ENCODE data around the gene FOXP1.

GRCh38 chr3:71102611-71103532 is 480.7 kb downstream of the FOXP1 start:
- PRO-cap, result no peak

- PRO-cap, result no peak
These were observed 442.2 kb downstream of the FOXP1 start for GRCh38 chr3:71141314-71141777.

DNA sequence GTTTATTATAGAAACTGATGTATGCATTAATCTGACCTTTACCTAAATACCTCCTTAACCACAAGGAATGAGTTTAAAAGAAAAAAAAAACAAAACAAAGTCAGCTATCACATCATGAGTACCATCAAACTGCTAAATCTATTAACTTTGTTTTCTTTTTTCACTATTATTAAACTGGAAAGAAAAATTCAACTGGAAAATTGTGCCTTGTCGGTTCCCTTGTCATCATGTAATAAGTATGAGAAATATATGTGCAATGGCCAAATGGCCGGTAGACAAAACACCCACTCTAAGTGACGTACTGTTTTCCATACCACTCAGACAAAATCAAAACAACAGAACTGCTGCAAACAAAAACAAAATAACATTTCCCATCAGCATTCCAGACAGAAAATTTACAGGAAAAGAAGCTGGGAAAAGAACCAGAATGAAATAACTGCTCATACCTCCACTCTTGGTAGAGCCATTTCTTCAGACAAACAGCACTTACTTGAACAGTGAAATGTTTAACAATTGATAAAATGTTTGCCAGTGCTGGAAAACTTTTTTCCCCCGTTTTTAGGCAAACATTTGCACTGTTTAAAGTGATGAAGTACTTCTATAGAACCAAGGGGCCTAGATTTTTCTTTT is 415.2 kb downstream of the FOXP1 start:
- PRO-cap, result no peak

DNA sequence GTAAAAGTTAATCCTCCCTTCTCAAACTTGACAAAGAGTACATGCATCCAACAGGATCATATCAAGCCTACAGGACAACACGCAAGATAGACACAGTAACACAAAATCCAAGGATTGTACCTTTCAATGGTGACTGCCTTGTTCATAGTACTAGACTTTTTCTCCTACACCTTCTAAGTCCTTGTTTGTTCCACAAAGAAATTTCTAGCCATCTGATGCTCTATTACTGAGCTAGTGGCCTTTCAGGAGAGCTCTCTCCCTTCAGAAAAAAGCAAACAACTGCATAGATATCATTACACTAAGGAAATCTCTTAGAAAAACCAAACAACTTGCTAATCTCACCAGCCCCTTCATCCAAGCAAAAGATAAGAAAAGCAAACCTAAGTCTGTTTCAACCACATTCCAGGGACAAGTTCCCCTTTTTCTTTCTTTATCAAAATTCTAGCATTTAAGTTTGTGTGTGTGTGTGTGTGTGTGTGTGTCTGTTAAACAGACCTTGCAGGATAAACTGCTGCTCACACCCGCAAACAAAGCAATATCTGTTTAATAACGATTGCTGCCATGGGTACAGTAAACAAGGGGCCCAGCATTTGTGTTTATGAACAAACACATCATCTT is 375.3 kb downstream of the FOXP1 start:
- PRO-cap, result no peak

GRCh38 chr3:71219012-71219814 is 364.3 kb downstream of the FOXP1 start:
- PRO-cap, result no peak

- PRO-cap, result no peak
These were observed 293.1 kb downstream of the FOXP1 start for GRCh38 chr3:71290443-71290910.

DNA sequence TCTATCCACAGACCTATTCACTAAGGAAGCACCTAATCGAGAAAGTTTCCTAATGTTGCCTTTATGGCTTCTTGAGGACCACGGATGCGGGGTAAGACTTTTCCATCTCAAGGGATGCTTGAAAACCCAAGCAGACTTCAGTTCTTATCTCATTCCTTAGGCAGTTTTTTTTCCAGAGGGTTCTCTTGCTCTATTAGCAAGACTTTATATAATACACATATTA is 237.1 kb downstream of the FOXP1 start:
- PRO-cap, result no peak

GRCh38 chr3:71358990-71359571 is 224.4 kb downstream of the FOXP1 start:
- PRO-cap, result no peak

DNA sequence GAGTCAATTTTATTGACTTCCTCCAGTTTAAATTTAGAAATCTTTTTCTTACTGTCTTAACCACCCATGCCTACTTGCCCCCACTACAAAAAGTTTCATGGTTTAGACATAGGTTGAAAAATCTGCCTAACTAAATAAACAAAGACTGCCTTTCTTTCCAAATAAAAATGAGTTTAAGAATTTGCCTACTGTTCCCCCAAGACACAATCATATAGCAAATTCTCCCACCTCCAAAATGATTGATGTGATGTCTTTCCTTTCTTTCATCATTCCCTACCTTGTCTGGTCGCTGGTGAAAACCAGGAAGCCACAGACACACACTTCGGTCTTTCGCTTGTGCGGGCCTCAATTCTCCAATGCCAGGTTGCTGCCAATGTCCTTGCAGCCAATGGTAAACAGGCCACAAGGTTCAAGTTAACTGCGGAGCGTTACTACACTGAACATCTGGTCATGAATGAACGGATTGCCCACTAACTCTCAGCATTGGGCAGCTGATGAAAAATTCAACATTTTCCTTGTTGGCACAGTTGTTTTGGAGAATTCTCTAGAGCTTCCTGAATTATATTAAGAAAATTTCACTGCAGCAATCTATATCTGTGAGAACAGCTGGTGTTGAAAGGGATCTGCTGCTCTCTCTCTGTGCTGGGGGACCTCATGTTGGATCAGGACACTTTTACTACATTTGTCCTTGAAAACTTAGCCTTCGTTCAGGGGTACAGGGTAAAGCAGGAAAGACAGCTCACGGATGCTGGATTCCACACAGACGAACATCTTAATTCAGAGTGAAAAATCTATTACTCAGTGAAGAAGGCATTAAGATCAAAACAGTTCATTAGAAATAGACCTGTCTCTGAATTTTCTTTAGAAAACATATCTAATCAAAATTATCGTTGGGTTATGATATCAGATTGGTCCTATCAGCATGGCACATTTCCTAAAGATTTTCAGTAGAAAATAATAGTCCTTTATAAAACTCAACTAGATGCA is 192.0 kb downstream of the FOXP1 start:
- PRO-cap, result no peak

GRCh38 chr3:71416703-71417451 is 166.7 kb downstream of the FOXP1 start:
- PRO-cap, result no peak

- PRO-cap, result no peak
These were observed 104.8 kb downstream of the FOXP1 start for GRCh38 chr3:71478545-71479218.

DNA sequence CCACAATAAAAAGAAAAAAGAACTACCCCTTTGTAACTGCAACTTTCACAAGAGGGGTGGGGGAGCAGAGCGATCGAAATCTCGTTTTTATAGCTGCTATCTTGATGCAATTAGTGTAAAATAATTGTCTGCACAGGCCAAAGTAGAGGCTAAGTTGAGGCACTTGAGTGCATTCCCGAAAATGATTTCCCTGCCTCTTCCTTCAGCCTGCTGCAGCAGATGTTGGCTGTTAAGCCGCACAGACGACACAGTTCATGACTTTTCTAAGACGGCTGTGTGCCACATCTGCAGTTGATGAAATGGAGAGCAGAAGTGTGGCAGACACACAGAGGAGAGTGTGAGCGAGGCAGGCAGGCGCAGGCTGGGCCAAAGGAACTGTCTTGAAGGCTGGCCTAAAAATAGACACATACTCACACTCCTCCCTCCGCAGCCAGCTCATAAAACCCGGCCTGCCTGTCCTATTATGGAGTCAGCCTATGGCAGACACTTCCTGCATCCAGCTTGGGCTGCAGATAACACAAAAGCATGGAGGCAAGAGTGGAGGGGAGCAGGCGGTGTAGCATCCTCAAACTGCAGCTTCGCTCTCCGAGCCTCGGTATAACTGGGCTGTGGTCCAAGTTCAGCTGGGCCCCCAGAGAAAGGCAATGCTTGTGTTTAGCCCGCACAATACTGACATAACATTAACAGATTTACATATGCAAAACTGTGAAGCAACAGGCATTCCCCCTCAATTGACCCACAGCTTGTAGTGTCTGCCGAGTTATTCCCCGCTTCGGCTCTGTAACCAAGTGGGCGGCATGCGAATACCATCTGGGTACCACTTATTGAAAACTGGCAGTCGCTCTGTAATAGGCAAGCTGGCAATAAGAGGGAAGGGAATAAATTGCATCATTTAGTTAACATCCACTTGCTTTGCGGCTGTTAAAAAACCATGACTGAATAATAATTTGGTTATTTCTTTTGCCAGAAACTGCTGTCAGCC is 40.9 kb downstream of the FOXP1 start:
- PRO-cap, result no peak

DNA sequence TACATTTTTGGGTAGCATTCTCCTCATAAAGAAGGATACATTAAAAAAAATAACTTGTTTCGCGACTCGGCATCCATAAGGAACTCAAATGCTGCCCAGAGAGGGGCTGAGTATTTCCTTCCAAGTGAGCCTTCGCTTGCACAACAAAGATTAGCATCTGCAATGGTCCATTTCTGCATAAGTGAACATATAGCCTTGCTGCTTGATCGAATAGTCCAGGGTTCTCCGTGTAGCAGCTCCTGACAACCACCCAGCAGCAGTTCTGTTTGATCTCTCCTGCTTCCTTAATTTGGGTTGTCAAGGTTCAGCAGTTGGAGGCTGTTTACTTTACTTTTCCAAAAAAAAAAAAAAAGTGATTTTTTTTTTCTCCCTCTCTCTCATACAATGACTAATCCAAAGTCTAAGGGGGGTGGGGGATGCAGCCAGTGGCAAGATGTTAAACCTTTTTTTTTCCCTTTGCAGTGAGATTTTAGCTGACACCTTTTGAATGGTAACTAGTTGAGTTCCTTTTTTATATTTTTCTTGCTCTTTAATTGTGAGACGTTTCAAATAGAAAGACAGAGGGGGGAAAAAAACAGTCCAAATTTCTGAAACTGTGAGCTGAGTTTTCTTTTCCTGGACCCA is 3.6 kb downstream of the FOXP1 start:
- PRO-cap, result unidirectional peak, minus-strand start at position 278 of the sequence

DNA sequence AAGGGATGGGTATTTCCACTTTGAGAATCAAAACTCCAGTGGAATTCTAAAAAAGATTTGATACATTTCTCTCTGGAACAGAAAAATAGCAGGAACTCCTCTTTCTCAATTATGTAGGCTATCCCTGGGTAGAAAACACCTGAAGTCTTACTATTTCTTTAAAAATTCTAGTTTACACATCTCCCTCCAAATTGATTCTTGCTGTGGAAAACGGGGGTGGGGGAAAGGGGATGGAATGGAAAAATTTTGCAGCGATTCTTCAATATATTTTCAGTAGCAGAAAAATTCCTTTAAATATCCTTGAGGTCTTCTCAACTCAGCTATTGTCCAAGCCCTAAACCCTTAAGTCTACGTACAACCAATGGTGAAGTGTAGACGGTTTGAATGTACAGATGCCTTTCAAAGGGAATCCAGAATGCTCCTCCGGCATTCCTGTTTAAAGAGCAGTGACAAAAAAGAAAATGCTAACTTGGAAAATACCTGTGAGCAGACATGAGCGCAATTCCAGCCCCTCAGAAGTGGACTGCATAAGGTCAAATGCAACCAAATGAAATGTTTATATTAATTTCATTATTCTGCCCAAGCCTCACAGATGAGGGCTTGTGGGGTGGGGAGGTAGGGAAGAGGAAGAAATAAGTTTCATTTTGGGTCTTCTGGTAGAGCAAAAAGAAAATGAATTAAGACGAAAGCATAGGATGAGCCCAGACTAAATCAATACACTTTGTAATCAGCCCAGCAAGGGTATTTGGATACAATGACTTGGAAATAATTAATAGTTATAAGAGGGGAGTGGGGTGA is 2.9 kb downstream of the FOXP1 start:
- PRO-cap, result no peak

- PRO-cap, result bidirectional peak, plus-strand start at chr3:71583370, minus-strand start at chr3:71583256; bidirectional peak, plus-strand start at chr3:71583799, minus-strand start at chr3:71583663
These were observed at the start of gene FOXP1 for GRCh38 chr3:71583050-71583871. Gene FOXP1, minus strand, starts transcription at chr3:71583728.

- PRO-cap, result no peak
These were observed 845 bp downstream of the GPR27 start for GRCh38 chr3:71754176-71755223.

GRCh38 chr3:72097017-72097728 is 312.2 kb upstream of the PROK2 start:
- PRO-cap, result no peak

DNA sequence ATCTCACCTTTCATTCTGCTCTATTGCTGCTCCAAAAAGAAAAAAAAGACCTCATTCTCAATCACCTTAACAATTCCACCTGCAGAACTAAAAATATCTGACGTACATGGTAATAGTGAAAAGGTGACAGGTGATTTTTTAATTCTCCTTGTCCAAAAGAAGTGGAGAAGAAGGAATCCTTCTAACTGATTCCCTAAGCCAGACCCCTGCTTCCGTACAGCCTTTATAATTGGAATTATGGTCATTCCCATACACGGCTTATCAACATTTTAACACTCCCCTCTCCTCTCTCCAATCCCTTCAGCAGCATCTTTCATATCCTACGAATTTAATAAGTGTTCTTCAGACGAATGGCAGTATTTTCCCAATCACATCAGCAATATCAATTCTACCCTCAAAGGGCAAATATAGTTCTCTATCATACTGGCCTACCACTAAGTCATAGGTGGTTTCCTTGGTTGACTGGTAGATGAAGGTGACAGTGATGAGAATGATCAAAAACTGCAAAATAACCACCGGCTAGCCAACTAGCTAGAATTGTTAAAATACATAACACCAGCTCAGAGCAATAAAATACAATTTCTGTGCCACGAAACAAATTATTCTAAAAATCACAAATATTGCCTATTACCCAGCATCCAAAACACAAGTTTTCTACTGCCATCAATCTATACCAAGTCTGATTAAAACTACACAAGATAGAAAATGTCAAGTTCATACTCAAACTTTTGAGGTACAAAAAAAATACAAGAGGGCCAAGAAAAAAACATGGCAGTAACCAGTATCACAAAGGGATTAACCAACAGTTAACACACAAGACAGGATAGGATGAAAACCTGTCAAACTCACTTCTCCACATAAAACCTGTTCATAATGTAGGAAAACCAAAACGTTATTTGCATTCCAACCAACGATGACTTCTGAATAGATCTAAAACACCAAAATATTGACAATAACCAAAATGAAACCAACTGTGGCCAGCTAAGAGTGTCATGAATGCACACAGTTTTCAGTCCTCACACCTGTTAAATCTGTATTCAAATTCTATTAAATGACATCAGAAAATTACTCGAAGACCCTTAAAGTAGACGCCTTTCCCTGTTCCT is 404.3 kb downstream of the SHQ1 start:
- PRO-cap, result no peak

DNA sequence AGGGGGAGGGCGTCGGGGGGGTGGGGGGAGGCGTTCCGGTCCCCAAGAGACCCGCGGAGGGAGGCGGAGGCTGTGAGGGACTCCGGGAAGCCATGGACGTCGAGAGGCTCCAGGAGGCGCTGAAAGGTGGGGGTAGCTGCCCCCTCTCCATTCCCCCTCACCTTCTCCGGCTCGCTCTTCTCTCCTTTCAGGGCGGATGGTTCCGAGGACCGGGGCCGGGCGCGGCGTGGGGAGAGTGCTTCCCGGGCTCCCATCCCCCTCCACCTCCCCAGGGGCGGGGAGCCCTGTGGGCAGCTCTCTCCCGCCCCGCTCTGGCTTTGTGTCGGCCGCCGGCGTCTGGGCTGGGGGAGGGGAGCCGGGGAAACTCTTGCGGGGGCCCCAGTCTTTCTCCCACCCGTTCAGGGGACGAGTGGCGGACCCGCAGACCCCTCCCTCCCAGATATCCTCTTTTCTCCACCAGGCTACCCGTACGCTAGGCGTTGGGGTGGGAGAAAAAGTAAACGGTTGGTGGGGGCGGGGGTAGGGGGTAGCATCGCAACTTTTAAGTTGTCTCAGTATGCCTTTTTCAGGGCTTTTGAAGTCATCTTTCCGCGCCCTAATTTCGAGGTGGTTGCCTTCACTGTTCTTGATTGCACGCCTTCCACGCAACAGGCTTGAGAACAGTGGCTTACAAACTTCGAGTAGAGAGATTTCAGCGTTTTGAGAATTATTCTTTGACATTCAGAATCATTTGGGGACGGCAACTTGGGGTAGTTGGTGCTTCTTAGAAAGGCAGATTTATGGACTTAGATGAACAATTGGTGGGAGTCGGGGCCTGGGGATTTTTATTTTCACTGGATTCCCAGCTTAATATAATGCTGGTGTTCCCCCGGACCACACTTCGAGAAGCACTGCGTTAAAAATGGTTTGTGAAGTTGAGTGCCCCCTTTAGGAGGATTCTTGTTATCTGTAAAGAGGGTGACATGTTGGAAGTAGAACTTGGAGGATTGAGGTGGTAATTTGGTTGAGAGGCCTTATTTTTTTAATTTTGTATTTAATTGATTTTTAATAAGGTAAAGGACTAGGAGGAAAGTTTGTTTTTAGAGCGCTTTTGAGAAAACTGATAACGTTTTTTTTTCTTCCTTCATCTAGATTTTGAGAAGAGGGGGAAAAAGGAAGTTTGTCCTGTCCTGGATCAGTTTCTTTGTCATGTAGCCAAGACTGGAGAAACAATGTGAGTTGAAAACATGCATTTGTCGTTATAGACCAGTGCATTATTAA is 765 bp downstream of the PPP4R2 start:
- PRO-cap, result unidirectional peak, minus-strand start at position 889 of the sequence

GRCh38 chr3:73503818-73504039 is 121.0 kb downstream of the PDZRN3 start:
- PRO-cap, result no peak

Measured in tibial artery (tissue), 1 donor.